ENCODE data around the genes WFDC6, EPPIN, WFDC10B and OCSTAMP.

DNA sequence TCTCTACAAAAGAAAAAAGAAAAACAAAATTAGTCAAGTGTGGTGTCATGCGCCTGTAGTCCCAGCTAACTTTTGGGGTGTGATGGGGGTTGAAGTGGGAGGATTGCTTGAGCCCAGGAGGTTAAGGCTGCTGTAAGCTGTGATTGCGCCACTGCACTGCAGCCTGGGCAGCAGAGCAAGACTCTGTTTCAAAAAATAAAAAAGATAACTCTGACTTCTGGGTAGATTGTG, 17.0 kb downstream of the STK4 start:
- RRBS = no CpG with 5 or more reads among the region's 2 CpGs

- RRBS = no CpG with 5 or more reads among the region's 5 CpGs
Measured at GRCh38 chr20:44997093-44997558, 30.8 kb downstream of the STK4 start.

DNA sequence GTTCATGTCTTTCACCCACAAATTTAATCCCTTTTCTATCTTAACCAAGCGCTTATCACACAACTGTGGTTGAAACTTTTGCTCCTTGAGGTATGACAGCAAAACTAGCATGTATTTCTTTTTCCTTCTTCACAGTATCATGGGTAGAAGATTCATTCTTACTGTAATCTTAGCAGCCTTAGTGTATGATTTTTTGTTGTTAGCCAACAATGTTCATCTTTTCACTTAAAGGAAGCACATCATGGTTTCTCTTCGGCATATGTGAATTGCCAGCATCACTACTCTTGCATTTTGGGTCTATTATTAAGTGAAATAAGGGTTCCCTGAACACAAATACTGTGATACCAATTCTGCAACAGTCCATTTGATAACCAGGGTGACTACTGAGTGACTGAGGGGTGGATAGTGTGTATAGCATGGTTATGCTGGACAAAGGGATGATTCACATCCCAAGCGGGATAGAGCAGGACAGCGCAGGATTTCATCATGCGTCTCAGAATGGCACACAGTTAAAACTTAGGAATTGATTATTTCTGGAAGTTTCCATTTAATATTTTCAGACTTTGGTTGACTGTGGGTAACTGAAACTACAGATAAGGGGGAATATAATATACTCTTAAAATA, 41.7 kb downstream of the KCNS1 start:
- RRBS = no CpG with 5 or more reads among the region's 5 CpGs

DNA sequence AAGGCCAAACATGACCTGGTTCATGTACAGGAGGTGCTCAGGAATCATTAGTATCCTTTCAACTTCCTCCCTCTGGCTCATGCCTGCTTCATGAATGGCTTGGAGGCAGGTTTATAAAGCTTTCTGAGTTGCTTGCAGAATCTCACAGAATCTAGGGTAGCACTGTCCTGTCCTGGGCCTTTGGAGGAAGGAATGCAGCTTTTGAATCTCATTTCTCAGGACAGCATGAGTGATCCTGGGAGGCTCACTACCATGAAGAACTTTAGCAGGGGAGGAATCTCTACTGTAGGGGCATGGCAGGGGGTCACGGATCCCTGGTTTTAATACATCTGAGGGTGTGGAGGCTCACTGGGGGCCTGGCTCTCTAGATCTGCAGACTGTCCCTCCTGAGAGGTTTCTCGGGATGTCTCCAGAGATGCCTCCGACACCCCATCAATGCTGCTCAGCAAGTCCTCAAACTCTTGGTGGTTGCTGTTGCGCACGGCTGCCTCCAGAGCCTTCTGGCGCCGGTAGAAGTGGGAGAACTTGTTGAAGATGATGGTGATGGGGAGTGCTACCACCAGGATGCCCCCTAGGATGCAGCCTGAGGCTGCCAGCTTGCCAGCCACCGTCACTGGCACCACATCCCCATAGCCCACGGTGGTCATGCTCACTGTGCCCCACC, 6.2 kb downstream of the KCNS1 start:
- RRBS = no CpG with 5 or more reads among the region's 9 CpGs

- RRBS = no CpG with 5 or more reads among the region's 22 CpGs
Measured at GRCh38 chr20:45138492-45139333, 14.4 kb upstream of the WFDC12 start.

GRCh38 chr20:45344127-45344614, 4.1 kb downstream of the SDC4 start:
- RRBS = no CpG with 5 or more reads among the region's 8 CpGs

- RRBS = no CpG with 5 or more reads among the region's 3 CpGs
Measured at GRCh38 chr20:45426504-45426997, 10.6 kb downstream of the PIGT start.

DNA sequence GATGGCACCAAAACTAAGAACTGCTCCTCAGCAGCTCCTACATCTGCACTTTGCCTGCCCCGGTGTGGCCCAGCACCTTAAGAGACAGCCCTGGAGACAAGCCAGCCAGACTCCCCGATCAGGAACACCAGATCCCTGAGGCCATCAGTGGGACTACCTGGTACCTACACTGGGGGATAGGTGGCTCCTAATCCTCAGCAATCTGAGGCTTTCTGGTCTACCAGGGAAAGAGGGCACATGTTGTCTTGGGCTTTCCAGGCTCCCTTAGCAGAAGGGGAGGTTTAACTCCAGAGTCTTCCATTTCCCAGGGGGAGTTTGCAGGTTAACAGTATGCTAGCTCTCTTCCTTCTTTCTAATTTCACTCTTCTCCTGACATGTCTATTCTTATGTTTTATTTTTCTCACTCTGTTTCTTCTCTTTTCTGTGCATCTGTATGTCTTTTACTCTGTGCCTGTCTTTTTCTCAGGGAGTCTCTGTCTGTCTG, at the start of gene WFDC6:
Gene WFDC6 (minus strand): TSS at position 53 of the 484 bp plus-strand sequence.
- RRBS = no CpG with 5 or more reads among the region's 2 CpGs

- RRBS = no CpG with 5 or more reads among the region's 3 CpGs
Measured at GRCh38 chr20:45547243-45547597, at the start of gene EPPIN. Gene EPPIN (minus strand): TSS chr20:45547401.

- RRBS = no CpG with 5 or more reads among the region's 3 CpGs
Measured at GRCh38 chr20:45704734-45705340, at the start of gene WFDC10B. Gene WFDC10B (minus strand): TSS chr20:45705019.

DNA sequence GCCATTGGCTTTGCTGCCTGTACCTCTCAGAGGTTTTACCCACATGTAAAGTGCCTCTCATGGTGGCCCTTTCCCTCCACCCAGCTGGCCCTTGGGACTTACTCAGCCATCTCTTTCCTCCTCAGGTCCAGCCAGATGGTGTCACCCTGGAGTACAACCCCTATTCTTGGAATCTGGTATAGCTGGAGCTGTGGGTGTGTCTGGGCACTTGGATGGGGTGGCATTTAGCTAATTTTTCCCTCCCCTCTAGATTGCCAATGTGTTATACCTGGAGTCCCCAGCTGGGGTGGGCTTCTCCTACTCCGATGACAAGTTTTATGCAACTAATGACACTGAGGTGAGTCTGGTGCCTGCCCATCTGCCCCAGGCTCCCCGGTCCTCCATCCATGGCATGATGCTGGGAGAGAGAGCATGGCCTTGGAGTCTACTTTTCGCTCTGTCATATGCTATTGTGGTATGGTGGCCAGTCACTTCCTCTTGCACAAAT, 1.1 kb downstream of the CTSA start:
- RRBS = no CpG with 5 or more reads among the region's 3 CpGs

GRCh38 chr20:45892635-45893635, 1.8 kb downstream of the CTSA start:
- RRBS = 12% methylated on average over 2 of the region's 11 CpGs

DNA sequence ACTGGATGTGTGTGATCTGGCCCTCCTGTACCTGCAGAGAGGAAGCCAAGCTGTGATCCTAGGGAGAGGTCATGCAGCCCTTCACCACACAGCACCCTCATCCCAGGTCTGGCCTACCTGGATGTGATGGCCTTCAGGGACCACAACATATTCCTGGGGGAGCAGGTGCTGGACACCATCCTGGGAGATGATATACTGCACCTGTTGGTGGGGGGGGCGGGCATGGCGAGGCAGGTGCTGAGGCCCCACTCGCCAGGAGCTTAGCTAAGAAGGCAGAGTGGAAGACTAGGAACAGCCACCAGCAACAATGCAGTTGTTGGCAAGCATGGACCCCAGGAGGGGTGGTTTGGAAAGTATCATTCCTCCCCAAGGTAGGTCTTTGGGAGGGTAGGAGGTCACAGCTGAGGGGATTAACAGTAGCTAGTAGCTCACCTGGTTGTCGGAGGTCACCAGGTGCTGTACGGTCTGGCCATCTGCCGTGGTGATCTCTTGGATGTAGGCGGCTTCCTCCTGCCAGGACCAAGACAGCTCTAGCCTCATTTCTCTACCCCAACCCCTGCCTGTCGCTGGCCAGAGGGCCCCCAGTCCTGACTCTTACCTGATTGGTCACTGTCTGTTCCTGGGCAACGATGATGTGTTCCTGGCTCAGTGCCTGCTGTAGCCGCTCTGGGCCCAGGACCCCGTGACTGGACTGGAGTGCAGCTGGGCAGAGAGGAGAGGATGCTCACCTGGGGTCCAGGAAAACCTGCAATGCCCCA, 15.1 kb downstream of the PCIF1 start:
- RRBS = no CpG with 5 or more reads among the region's 11 CpGs

- RRBS = no CpG with 5 or more reads among the region's 3 CpGs
Measured at GRCh38 chr20:46004604-46005209, 4.0 kb upstream of the MMP9 start.

- RRBS = no CpG with 5 or more reads among the region's 4 CpGs
Measured at GRCh38 chr20:46020566-46020935, 8.5 kb upstream of the SLC12A5 start.

DNA sequence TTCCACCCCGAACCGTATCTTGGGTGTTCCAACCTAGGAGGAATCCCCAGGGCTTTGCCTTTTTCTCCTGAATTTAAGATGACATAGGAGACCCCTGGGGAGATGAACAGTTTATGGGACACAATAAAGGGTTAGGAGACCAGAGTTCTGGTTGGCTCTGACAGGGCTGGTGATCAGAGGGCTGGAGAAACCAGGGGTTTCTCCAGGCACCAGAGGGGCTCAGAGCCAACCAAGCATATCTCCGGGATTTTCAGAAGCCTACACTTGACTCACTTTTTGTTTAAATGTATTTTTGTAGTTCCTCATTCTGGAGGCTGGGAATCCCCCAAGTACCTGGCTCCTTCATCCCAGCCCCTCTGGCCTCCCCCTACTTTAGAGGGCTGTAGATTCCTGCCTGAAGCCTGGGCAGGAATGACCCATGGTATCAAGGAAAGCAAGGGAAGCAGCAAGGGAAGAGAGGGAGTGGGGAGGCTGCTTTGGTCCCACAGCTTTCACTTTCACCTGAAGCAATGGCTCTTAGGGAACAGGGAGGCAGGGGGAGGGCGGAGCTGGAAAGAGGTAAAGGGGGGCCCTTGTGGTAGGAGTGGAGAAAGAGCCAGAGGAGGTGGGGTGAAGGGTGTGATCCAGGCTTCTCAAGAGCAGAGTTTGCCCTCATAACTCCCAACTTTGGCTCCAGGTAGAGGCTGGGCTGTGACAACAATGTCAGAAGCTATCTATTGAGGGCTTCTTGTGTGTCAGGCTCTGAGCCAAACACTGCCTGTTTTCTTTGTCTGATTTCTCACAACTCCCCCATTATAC, 1.0 kb downstream of the CD40 start:
- RRBS = no CpG with 5 or more reads among the region's 4 CpGs

DNA sequence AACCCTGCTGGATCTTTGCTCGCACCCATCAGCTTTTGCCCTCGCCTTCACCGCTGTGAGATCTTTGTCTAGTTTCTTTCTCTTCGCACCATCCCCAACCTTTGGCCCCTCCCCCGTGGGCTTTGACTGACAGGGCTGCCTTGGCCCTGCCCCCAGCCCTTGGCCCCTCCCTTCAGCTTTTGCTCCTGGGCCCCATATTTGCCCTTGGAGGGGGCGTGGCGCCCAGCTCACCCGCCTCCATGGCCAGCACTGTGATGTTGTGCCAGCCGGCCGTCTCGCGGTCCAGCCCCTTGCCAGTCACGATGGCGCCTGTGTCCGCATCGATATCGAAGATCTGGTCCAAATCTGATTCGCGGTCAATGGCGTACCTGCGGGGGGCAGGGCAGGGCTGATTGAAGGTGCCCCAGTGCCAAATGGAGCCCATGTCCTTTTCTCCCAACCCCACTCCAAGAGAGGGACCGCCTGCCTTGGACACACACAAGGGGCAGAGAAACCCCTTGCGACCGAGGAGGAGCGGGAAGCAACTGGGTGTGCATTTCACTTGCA, 81.2 kb downstream of the CD40 start:
- RRBS = no CpG with 5 or more reads among the region's 25 CpGs

GRCh38 chr20:46206828-46207258, 88.7 kb downstream of the CD40 start:
- RRBS = no CpG with 5 or more reads among the region's 5 CpGs

DNA sequence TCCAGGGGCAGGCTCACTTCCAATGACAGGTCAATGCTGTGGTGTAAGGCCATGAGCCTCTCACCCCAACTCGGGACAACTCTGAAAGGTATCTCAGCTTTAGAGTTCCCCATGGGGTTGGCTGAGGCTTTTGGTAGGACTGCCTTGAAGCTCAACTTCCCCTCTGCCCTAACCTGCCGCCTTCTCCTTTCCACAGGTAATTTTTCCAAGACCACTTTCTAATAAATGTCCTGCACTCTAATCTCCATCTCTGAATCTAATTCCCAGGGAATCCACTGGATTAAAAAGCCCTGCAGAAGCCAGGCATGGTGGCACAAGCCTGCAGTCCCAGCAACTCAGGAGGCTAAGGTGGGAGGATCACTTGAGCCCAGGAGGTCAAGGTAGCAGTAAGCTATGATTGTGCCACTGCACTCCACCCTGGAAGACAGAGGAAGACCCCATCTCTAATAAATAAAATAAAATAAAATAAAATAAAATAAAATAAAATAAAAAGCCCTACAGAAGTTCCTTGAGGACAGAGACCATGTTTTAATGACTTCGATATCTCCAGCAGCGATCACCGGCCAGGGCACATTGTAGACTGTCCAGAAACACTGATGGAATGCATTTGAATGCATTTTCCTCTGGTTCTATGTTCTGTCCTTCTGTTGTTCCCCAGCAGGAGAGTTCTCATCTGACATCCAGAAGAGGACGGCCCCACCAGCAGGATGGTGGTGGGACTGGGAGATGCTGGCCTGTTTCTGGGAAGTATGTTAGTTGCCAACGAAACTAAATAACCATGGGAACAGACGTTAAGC, 18.6 kb downstream of the SLC35C2 start:
- RRBS = no CpG with 5 or more reads among the region's 8 CpGs

- RRBS = no CpG with 5 or more reads among the region's 2 CpGs
Measured at GRCh38 chr20:46550602-46550712, at the start of gene OCSTAMP. Gene OCSTAMP (minus strand): TSS chr20:46550654.

Measured in GM19240 (cell line).